Anterior vena cava (tissue), 1 donor: Measurements from ENCODE around the gene USH2A.

DNA sequence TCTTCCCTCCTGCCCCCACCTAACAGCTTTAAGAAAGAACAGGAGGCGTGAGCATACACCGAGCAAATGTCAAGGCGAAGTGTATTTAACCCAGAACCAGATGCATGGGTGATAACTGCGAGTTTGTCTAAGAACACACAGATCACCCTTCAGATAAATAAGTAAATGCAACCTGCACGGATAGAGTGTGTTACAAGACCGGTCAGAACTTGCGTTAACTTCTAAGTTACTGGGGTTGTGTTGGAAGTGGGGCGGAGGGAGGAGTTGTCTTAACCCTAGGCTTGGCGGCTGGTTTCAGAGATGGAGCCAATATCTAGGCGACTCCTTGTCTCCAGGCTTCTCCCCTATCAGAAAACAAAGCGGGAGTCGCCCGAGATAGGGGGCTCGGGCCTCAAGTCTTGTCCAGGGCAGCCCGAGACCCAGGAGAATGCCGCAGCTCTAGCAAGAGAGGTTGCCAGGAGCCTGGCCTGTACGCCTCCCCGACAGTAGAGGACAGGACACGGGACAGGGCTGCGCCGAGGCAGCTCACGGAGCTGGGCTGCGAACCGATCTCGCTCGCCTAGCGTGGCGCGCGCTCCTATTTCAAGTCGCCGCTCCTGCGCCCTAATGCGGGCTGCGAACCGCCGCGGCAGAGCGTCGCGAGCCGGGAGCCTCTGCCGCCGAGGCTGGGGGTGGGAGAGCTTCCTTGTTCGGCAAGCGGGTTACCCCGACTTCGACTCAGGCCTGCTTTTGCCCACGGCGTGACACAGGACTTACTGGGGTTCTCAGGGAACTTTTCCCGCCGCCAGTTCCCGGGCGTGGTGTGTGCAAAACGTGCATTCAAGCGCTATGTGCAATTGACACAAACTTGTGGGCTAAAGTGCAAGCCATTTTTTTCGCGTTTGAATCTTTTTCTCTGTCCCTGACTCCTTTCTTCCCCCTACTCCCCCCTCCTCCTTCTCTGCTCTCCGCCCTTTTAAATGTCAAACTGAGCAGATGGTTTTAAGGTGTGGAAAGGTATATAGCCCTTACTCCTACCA is 2.6 kb upstream of the PROX1 start:
- PRO-cap: no peak

DNA sequence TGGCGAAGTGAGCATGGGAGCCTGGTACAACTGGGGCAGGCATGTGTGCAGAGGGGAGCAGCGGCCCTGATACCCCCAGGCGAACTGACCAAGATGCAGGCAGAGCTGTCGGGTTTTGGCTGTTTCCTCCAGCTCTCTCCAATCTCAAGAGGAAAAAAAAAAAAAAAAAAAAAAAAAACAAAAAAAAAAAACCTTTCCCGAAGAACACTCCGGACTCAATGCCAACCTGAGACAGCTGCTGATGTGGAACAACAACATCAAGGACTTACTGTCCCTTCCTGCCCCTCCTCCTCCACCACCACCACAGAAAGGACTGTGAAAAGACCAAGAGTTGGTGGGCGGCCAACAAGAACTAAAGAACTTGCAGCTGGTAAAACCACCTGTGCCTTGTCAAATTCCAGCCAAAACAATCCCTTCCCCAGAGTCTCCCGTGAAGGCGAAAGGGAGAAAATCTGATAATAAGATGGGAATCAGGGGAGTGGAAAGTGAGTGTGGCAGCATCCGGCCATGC is 88.8 kb downstream of the PROX1 start:
- PRO-cap: no peak

GRCh38 chr1:214216627-214217181 is 64.3 kb upstream of the SMYD2 start:
- PRO-cap: no peak

DNA sequence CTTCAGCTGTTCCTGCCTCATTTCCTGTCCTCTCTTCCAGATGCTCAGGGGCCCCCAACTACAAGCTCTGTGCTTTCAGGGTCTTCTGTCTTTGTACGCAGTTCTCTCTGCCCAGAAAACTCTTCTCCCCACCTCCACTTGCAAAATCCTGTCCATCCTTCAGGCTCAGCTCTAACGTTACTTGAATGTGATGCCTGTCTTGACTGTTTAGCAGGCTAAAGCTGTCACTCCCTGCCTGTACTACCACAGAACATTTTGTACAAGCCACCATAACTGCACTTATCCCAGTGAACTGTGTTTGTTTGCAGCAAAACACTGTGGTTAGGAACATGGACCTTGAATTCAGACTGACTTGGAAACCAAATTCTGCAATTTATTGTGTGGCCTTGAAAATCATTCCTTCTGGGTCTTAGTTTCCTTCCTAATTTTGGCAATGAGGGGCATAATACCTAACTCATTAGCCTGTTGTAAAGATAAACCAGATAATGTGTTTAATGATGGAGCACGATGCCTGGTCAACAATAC is 2.2 kb upstream of the SMYD2 start:
- PRO-cap: no peak

- PRO-cap: no peak
These were observed 566 bp downstream of the PTPN14 start for GRCh38 chr1:214550904-214551168.

DNA sequence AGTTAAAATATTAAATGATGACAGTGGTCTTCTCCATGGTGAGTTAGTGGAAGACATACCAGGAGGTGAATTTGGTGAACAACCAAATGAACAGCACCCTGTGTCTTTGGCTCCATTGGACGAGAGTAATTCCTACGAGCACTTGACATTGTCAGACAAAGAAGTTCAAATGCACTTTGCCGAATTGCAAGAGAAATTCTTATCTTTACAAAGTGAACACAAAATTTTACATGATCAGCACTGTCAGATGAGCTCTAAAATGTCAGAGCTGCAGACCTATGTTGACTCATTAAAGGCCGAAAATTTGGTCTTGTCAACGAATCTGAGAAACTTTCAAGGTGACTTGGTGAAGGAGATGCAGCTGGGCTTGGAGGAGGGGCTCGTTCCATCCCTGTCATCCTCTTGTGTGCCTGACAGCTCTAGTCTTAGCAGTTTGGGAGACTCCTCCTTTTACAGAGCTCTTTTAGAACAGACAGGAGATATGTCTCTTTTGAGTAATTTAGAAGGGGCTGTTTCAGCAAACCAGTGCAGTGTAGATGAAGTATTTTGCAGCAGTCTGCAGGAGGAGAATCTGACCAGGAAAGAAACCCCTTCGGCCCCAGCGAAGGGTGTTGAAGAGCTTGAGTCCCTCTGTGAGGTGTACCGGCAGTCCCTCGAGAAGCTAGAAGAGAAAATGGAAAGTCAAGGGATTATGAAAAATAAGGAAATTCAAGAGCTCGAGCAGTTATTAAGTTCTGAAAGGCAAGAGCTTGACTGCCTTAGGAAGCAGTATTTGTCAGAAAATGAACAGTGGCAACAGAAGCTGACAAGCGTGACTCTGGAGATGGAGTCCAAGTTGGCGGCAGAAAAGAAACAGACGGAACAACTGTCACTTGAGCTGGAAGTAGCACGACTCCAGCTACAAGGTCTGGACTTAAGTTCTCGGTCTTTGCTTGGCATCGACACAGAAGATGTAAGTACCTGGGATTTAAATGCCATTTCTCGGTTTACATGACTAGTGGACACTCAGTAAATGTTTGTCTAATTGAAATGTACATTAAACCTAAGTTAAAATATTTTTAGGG is 39.7 kb downstream of the CENPF start:
- PRO-cap: no peak

DNA sequence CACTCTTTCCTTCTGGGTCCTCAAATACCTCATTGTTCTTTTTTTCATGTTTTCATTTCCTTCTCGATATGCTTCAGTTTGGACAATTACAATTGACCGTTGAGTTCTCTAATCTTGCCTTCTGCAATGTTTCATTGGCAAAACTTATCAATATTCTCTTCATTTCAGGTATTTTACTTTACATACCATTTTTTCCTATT is 261.2 kb downstream of the USH2A start:
- PRO-cap: no peak

- PRO-cap: no peak
These were observed at the start of gene USH2A for GRCh38 chr1:216423184-216423602. USH2A (minus strand) TSS chr1:216423448.

DNA sequence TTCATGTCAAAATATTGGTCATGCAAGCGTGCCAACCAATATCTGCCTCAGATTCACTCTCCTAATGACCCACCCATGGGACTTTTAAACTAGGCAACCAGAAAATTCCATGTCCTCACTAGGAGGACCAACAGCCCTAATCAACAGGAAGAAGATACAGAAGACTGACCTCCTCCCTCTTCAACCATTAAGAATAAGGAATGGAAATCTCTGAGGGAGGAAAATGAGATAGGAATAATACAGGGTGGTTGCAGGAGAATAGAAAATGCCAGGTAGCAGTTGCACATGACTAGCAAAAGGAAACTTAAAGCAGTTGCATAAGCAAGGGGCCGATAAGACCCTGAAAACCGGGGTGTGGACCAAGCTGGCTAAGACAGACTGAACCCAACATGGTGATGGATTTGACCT is 61.0 kb upstream of the USH2A start:
- PRO-cap: no peak

- PRO-cap: no peak
These were observed 108.1 kb upstream of the USH2A start for GRCh38 chr1:216531254-216531793.

DNA sequence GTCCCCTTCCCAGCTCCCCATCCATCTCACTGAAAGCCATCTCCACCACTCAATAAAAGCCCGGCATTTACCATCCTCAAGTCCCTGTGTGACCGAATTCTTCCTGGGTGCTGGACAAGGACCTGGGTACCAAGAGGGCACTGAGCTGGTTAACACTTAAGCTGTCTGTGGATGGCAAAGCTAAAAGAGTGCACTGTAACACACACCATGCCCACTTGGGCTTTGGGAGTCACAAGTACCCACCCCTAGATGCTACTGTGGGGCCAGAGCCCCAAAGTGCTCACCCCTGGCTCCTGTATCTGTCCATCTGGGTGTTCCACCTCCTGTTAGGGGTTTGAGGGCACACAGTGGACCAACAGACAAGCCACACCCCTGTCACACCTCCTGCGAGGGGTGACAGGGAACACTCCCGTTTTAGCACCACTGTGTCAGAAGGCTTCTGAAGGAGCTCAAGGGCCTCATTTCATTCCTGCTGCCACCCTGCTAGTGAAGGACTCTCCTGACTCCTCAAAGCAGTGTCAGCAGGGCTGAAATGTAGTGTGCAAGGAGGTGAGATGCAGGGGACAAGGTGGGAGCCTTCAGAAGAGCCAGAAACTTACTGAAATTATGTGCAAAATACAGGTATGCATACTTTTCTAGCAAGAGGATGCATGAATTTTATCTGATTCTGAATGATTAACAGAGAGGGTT is 174.7 kb downstream of the GPATCH2 start:
- PRO-cap: no peak

- PRO-cap: no peak
These were observed 114.2 kb downstream of the TGFB2 start for GRCh38 chr1:218459314-218459831.

- PRO-cap: no peak
These were observed 81.7 kb upstream of the LYPLAL1 start for GRCh38 chr1:219091950-219092419.

GRCh38 chr1:219883760-219884490 is 44.4 kb downstream of the SLC30A10 start:
- PRO-cap: no peak

DNA sequence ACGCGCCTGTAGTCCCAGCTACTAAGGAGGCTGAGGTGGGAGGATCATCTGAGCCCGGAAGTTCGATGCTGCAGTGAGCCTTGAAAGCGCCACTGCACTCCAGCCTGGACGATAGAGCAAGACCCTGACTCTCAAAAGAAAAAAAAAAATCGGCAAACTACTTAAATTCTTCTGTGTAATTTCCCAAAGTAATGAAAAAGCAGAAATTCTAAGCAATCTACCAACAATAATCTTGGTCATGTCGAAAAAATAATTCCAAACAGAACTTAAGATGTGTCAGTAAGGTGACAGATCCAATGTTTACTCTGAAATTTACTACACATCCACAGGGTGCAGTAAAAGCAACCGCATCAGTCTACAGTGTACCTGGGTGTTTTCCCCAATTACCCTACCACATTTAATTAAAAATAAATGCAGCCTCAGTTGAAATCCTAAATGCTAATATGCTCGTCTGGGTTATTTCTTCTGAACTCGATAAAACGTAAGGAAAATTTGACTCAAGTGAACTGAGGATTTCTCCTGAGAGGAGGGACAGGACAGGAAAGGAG is 858 bp downstream of the EPRS1 start:
- PRO-cap: no peak

- PRO-cap: no peak
These were observed 40.7 kb upstream of the MARK1 start for GRCh38 chr1:220487023-220487929.

DNA sequence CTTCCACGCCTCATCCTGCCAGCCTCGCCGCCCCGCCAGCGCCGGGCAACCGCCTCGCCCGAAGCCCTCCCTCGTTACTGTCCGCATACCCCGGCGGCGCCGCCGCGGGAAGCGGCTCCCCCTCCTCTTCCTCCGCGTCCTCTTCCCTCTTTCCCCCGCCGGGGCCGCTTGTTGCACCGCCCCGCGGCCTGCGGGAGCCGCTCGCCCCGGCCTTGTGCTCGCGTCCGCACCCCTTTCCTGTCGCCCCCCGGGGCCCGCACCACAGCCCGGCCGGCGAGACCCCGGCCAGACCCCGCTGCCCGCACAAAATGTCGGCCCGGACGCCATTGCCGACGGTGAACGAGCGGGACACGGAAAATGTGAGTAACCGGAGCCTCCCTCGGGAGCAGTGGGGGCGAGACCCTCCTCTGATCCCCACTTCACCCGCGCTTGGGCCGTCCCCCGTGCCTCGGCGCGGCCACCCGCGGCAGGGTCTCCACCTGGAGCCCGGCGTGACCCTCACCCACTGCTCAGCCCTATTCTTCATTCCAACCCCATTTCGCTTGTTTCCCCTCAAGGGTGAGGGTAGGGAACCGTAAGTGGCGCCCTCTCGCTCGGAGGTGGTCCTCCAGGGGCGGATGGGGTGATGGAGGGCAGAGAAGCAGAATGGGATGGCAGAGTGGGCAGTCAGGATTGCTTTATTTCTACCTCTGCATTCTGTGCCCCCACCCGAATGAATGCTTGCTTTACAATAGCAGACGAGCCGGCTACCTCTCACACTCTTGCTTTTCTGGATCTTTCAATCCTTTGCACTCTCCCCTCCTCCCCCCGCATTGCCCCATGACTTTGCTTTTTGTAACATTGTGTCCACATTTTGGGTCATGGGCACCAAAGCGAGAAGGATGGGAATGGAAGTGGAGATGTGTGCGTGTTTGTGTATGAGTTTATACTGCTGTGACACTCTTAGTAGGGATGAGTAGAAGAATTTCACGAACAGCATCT is 869 bp downstream of the MARK1 start:
- PRO-cap: bidirectional peak, plus-strand start at position 329 of the sequence, minus-strand start at position 79 of the sequence; bidirectional peak, plus-strand start at position 851 of the sequence, minus-strand start at position 714 of the sequence

DNA sequence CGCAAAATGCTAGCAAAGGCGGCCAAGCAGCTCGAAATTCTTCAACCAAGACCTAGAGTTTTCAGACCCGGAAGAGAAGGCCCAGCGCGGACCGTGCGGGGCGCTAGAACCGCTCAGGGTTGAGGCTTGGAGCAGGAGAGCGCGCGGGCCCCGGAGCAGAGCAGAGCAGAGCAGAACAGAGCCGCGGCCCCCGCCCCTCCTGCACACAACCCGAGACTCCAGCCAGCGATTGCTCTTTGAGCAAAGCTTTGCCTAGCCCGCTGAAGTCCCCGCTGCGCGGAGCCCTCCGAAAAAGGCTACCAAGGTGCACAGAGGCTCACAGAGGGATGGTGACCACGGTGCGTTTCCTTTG is 8.2 kb downstream of the HLX start:
- PRO-cap: no peak

DNA sequence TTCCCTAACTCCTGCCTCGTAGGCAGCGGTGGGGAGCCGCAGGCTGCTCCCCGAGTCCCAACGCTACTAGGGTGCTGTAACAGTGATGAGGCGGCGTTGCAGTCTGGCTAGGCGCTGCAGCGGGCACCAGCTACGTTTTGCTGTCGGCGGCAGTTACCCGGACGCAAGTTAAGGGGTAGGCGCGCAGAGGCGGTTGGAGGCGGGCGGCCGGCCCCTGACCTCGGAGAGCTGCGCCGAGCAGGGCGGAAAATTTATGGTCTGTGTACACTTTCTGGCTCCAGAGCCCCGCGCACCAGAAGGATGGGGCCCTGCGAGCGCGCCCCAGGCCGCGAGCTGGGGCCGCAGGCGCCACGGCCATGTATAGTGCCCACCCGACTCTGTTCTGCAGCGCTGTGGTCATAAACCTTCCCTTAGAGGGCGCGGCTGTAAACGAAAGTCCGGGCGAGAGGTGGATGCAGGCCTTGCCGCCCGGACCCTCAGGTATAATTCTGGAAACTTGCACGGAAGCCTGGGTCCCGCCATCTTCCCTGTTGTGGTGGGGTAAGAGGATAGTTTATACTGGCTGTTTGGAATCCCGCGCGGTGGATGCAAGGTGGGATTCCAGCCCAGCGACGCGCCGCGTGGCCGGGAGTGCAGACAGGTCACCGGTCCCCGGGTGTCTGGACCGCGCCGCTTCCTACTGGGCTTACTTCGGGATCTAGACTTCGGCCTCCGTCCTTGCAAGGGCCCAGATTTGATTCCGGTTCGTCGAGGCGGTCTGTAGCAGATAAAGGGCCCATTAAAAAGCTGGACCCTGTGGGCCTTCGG is 15.0 kb downstream of the HLX start:
- PRO-cap: no peak

- PRO-cap: no peak
These were observed 121.4 kb downstream of the HLX start for GRCh38 chr1:221000533-221001116.